AG10803 (cell line): Measurements from ENCODE around the gene EOMES.

- RRBS = no CpG with 5 or more reads among the region's 1 CpG
These were observed 46.0 kb downstream of the RARB start for GRCh38 chr3:25474072-25474487.

DNA sequence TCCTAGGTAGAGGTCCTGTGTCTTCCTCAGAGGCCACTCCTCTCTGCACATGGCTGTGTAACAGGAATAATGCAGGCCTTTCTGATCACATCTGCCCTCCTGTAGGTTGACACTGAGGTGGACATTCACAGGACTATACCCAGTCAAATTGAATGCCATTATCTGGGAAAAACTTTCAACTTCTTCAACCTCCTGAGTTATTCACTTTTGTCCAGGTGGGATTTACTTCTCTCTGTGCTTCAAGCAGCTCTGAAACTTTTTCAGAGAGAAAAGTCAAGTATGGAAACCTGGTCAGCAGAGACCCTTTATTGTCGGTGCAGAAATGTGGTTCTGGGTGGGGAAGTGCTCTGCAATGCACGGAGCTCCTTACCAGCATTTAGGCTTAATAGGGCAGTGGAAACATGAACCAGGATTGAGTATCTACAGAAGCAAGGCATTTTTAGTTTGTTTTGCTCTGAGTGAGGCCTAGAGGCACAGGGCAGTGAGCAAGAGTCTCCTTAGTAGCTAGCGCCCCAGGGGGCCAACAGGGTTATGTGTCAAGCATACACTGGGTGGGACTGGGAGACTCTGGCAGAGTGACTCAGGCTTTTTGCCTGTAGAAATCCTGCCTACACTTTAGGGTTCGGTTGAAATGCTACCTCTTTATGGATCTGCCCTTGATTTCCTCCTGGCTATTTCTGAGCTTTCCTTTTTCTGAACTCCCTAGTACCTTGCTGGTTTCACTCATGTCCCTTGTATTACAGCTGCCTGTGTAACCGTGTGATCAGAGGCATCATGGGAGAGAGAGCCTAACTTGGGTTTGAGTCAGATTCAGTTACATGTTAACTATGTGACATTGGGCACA lies 72.3 kb downstream of the TOP2B start:
- RRBS = no CpG with 5 or more reads among the region's 5 CpGs

- RRBS = 1% methylated on average over 14 of the region's 64 CpGs
These were observed 779 bp downstream of the TOP2B start for GRCh38 chr3:25663772-25664484.

- RRBS = no CpG with 5 or more reads among the region's 3 CpGs
These were observed 342.1 kb downstream of the NEK10 start for GRCh38 chr3:27027097-27027494.

DNA sequence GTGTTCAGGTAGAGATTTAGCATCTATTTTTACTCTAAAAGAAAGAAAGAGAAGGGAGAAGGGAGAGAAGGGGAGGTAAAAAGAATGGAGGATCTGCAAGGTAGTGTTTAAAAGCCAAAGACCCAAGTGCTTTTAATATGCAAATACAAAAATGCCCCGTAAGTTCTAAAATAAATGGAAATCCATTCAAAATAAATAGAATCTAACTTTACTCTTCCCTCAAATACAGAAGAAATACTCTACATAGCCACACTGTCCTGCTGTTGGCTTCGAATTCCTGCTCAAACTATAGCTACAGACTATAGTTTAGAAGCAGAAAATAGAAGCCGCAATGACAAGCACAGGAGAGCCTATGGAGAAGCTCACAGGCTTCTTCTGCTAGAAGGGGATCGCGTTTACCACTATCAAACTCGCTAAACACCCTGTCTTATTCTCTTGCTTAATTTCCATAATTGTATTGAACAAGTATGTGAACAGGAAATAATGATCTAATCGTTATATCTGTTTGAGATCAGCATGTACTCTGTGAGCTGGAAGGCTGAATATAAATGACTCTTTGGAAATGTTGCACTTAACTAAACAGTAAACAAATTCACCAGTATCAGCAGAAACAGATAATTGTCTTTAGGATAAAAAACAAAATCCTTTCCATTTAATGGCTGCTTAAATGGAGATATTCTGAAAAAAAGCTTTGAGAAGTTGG lies 15.2 kb downstream of the NEK10 start:
- RRBS = no CpG with 5 or more reads among the region's 7 CpGs

DNA sequence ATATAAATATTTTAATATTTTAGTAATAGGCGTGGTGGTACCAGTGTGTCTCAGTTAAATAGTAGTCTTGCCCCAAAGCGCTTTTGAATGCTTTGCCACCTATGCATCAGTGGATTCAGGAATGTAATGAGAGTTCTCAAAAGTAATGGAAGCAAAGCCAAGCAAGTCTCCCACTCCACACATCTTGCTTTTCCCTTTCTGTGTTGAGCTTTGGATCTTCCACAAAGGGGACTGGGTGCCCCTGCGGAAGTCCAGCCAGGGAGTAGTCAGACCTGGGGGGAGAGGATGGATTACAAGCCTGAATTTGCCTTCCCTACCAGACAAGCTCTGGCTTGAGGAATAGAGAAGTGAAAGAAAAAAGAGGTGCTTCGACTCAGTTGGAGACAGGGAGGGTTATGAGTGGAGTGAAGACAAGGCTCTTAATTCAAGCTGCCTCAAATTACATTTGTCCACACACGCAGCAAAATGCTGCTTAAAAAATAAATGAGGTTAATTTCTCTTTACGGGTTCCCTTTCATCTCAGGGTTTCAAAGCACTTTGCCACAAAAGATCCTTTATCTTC lies 48.9 kb upstream of the SLC4A7 start:
- RRBS = no CpG with 5 or more reads among the region's 6 CpGs

GRCh38 chr3:27722182-27722601 lies at the start of gene EOMES:
Gene EOMES, minus strand, starts transcription at chr3:27722323.
- RRBS = 3% methylated on average over 14 of the region's 30 CpGs

GRCh38 chr3:27881353-27881946 lies 159.3 kb upstream of the EOMES start:
- RRBS = no CpG with 5 or more reads among the region's 5 CpGs

GRCh38 chr3:29282521-29283711 lies 2.0 kb downstream of the RBMS3 start:
- RRBS = no CpG with 5 or more reads among the region's 17 CpGs

DNA sequence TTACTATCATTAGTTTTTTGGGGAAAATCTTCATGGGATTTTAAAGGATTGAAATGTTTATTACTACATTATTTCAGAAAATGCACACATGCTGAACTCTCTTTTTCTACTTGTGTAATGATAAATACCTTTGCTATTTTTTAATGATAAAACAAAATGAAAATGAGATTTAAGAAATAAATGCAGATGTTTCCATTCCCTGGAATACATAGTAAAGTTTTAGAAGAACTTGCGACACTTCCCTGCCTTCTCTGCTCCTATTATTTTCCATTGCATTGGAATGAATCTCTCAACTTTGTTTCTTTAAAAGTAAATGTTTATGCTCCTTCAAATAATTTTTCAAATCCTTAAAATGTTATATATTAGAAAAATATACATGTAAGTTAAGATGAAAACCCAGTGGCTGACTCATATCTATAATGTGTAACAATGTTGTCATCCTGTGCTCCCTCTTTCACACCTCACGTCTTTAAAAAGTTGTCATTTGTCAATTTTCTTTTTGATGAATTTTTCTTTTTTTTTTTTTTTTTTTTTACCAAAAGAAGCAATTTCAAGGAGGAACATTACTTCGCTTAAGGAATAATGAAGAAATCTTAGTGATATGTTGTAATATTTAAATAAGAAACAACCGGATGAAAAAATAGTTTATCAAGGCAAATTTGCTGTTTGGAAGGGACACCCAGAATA lies 3.6 kb downstream of the RBMS3 start:
- RRBS = no CpG with 5 or more reads among the region's 4 CpGs

DNA sequence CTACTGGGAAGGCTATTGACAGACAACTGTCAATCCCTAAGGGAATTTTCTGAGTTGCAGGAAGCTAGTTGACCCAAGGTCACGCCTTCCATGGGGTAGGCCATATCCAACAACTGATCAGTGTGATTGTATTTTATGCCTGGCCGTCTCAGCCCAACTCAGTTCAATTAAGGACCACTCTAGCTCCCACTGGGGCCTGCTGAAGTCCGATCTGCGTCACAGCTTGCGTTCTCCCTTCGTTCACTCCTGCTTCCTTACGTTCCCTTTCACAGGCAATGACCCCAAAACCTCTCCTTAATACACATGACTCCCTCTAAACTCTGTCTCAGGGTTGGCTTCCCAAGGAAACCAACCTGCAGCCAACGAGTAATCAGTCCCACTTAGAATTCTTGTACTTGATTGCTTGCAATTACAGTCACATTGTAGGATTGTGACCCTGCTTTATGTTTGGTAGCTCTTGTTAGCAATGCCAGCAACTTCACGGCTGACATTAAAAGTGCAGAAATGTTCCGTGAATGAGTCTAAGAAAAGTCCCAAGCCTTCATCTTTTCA lies 428.1 kb downstream of the RBMS3 start:
- RRBS = no CpG with 5 or more reads among the region's 10 CpGs

GRCh38 chr3:29994841-29995212 lies 611.6 kb upstream of the TGFBR2 start:
- RRBS = no CpG with 5 or more reads among the region's 8 CpGs

DNA sequence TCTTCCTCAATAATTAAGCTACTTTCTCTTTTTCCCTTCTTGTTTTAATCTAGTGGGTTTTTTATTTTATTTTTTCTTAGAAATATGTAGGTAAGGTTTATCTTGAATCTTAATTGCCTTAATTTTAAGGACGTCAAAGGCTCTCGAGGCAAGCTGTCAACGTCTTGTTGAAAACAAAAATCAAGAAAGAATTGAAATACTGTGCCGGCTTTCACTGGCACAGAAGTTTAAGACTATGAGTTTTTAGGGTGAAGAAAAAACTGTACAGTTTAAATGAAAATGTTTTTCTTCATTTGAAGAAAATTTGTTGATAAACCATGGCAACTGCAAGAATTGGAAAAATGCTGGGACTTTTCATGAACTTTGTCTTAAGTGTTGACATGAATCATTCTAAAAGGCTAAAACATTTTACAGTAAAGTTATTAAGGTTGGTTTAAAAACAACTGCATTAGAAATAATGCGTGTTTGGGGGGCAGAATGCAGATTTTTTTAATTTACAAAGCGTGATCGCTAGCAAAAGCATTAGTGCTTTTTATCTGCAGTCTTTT lies 602.1 kb upstream of the TGFBR2 start:
- RRBS = no CpG with 5 or more reads among the region's 7 CpGs

DNA sequence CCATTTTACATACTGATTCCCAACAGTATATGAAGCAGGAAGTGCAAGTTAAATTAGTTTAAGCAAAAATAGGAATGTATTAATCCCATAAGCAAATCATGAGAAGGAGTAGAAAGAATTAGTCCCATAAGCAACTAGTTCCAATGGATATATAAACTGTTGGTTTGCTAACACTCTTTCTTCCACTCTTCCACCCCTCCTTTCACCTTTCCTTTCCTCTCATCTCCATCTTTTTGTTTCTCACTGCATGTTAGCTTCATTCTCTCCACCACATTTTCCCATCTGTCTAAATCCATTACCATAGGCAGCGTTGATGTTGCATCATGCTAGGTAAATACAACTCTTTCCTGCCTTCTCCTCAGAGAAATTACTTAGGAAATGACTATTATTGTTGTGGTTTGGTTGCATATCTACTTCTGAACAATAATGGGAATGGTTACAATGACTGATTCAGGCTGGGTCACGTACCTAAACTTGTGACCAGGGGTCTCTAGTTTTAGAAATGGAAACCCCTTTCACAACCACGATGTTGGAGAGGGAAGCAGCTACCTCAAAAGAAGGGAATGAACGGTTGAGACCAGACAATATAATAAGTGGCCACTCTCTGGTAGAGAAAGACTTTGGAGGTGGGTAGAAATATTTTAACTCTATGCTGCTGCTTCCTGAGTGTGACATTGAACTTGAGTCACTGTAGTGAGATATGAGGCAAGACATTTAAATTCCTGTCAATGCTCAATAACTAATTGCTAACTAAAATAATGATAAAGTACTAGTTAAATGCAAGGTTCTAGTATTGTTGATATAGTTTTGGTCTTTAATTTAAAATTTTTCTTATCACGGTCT lies 314.1 kb upstream of the TGFBR2 start:
- RRBS = no CpG with 5 or more reads among the region's 5 CpGs

GRCh38 chr3:30332118-30332730 lies 274.2 kb upstream of the TGFBR2 start:
- RRBS = no CpG with 5 or more reads among the region's 8 CpGs

- RRBS = no CpG with 5 or more reads among the region's 2 CpGs
These were observed 53.5 kb upstream of the TGFBR2 start for GRCh38 chr3:30552983-30553192.

- RRBS = no CpG with 5 or more reads among the region's 3 CpGs
These were observed 2.2 kb upstream of the TGFBR2 start for GRCh38 chr3:30604102-30604626.

DNA sequence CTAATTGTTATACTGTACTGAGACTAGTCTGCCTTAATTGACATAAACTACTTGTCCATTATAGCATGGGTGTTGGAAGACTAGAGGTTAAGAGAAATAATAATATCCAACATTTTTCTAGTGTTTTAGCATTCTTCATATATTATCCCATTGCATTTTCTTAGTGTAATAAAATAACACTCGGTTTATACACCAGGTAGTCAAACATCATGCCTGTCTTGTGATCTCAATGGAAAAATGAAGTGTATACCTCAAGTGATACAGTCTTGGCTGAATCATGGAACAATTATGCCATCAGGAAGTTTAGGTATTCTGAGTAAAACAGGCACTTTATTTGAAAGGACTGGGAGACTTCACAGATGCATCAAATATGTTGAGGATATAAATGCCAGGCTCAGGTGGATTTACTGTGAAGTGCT lies 8.4 kb downstream of the TGFBR2 start:
- RRBS = no CpG with 5 or more reads among the region's 1 CpG

GRCh38 chr3:30627471-30628314 lies 21.3 kb downstream of the TGFBR2 start:
- RRBS = no CpG with 5 or more reads among the region's 4 CpGs